Measurements from ENCODE around the gene CLHC1.

DNA sequence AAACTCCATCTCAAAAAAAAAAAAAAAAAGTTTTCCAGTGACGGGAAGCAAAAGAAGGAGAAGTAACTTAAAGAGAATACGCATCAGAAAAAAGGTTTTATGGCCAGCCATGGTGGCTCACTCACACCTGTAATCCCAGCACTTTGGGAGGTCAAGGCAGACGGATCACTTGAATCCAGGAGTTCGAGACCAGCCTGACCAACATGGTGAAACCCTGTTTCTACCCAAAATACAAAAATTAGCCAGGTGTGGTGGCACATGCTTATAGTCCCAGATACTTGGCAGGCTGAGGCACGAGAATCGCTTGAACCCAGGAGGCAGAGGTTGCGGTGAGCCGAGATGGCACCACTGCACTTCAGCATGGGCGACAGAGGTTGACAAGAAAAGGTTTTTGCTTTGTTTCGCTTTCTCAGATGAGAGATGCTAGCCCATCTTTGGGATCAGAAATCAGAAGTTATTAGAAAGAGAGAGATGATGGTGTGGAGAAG, 21.9 kb downstream of the ACYP2 start:
- RRBS, result no CpG with 5 or more reads among the region's 10 CpGs

GRCh38 chr2:54042882-54043381, 72.0 kb downstream of the ACYP2 start:
- RRBS, result no CpG with 5 or more reads among the region's 2 CpGs

GRCh38 chr2:54092935-54093515, 122.1 kb downstream of the ACYP2 start:
- RRBS, result no CpG with 5 or more reads among the region's 6 CpGs

- RRBS, result no CpG with 5 or more reads among the region's 2 CpGs
Measured at GRCh38 chr2:54160274-54160882, 95.7 kb downstream of the TSPYL6 start.

DNA sequence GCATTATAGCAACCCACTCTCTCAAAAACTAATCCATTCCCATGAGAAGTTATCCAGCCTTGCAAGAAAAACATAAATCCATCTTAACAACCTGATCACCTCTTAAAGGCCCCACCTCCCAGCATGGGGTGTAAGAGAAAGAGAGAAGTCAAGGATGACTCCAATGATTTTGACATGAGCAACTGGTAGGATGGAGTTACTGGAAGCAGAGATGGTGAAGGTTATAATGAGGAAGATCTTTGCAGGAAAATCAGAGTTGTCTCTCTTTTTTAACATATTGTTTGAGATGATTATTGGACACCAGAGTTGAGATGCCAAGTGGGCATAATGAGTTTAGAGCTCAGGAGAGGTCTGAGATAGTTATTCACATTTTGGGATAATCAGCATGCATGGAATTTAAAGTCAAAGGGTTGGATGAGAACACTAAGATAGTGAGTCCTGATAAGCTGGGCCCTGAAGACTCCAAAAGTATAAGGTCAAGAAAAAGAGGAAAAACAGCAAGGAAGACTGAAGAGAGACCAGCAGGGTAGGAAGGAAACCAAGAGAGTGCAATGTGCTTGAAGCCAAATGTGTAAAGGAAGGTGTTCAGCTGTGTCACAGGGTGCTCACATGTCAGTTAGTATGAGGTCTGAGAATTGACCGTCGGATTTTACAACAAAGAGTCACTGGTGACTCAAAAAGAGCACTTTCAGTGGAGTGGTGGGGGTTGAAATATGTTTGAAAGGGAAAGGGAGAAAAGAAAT, 3.1 kb upstream of the TSPYL6 start:
- RRBS, result no CpG with 5 or more reads among the region's 2 CpGs

GRCh38 chr2:54359929-54360571, 29.4 kb downstream of the C2orf73 start:
- RRBS, result no CpG with 5 or more reads among the region's 8 CpGs

GRCh38 chr2:54428534-54428892, 27.6 kb upstream of the SPTBN1 start:
- RRBS, result no CpG with 5 or more reads among the region's 2 CpGs

DNA sequence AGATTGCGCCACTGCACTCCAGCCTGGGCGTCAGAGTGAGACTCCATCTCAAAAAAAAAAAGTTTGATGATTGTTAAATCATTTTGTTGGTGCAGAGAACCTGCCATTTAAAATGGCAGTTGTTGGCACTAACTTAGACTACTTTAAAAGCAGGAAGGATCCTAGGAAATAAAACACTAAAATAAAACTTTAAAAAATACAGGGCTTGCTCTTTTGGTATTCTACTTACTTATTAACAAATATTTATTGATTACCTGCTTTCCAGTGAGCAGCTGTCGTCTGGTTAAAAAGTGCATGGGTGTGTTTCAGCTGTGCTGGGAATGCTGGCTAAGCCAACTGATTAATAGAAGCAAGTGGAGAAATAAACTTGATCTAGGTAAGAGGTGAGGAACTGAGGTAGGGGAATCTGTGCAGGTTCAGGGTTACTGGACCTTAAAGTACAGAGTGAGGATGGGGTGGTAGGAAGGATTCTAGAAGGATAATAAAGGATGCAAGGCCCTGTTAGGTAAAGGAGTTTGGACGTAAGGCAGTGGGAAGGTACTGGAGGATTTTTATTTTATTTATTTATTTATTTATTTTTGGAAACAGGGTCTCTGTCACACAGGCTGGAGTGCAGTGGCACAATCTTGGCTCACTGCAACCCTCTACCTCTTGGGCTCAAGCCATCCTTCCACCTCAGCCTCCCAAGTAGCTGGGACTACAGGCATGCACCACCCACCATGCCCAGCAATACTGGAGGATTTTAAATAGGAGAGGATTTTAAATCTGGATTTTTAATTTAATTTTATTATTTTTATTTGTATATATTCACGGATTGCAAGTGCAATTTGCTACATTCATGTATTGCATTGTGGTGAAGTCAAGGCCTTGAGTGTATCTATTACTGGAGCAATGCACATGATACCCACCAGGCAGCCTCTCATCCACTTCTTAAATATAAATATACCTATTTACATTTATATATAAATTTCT, 110.9 kb downstream of the SPTBN1 start:
- RRBS, result no CpG with 5 or more reads among the region's 5 CpGs

DNA sequence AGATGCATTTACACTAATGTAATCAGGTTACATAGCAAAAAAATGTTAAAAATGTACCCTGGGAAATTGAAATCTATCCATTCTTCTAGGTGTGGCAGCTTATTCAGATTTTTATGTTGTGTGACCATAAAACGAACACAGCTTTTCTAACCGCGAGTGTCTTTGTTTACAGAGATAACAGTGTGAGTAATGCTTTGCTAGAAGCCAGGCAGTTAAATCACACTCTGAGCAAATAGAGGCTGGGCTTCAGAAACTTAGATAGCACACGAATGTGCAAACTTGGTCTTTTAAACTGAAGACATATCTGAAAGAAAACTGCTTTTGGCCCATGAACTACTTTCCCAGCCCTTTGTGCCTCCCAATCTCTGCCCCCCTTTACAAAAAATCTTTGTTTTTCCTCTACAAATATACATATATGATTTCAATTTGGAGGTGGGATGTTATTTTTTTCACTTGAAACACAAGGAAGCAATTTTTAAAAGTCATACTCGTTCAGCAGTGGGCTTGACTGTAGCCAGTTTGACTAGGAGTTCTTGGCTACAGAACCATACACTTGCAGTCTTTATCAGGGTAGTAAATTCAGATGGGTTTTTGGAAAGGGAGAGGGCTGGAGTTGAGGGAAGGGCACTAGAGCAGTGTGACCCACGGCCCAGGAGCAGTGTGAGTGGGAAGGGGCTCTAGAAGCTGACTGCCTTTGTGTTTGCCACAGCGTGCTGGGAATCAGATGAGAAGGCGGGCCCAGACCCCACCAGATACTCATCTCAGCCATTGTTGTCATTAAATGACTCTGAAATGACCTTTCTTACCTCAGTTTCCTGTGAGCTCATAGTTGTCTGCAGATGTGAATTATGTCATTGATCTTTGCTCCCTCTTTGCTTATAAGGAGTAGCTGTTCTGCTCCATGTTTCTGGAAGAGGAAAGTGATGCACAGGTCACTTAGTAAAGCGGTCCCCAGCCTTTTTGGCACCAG, 116.4 kb downstream of the SPTBN1 start:
- RRBS, result no CpG with 5 or more reads among the region's 9 CpGs

- RRBS, result no CpG with 5 or more reads among the region's 9 CpGs
Measured at GRCh38 chr2:54585807-54586543, 129.8 kb downstream of the SPTBN1 start.

DNA sequence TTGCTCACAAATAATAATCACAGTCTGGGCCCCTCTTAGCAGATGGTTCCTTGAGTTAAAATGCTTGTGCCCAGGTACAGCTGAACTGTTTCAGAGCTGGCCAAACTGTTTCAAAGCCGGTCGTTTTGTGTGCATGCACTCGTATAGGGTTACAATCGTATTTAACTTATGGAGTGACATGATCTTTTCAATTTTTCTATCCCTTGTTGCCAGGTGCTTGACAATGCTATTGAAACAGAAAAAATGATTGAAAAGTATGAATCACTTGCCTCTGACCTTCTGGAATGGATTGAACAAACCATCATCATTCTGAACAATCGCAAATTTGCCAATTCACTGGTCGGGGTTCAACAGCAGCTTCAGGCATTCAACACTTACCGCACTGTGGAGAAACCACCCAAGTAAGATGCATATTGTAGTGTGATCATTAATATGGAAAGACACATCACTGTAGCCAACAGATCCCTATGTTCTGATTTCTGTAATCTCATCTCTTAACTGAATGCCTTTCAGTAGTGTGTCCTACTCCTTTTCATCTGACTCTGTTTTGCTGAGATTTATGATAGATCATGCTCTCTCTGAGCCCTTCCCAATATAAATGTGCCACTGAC, 101.3 kb upstream of the EML6 start:
- RRBS, result no CpG with 5 or more reads among the region's 7 CpGs

- RRBS, result no CpG with 5 or more reads among the region's 5 CpGs
Measured at GRCh38 chr2:54654893-54655311, 68.6 kb upstream of the EML6 start.

DNA sequence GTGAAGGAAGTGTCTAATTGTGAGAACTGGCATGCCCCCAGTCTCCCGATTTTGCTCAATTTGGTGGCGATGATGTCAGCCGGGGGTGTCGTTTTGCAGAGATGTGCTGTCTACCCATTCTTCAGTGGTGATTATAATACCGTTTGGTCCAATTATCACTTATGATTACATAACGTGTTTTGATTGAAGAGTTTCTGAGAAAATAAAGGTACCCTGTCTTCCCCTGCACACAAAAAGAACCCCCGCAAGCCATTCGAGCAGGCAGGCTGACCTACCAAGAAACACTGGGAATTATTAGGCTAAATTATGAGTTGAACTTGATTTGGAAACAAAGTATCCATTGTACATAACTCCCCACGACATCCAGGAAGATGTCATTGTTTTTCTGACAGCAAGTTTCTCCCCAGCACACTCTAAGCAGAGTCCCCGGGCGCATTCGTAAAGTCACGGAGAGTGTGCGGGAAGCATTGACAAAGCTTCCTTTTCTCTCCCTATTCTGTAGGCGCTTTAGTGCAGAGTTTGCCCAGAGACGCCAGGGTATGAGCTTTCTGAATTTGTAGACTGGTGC, 102.9 kb downstream of the RTN4 start:
- RRBS, result no CpG with 5 or more reads among the region's 16 CpGs

- RRBS, result no CpG with 5 or more reads among the region's 3 CpGs
Measured at GRCh38 chr2:54971802-54972172, 78.5 kb downstream of the RTN4 start.

GRCh38 chr2:55018586-55019227, 31.5 kb downstream of the RTN4 start:
- RRBS, result no CpG with 5 or more reads among the region's 2 CpGs

- RRBS, result no CpG with 5 or more reads among the region's 25 CpGs
Measured at GRCh38 chr2:55231696-55232484, at the start of gene CLHC1. TSS of gene CLHC1 (minus strand) at chr2:55232293.

GRCh38 chr2:55355483-55355909, 64.2 kb downstream of the CCDC88A start:
- RRBS, result no CpG with 5 or more reads among the region's 4 CpGs

- RRBS, result no CpG with 5 or more reads among the region's 2 CpGs
Measured at GRCh38 chr2:55416867-55417120, 2.9 kb downstream of the CCDC88A start.

DNA sequence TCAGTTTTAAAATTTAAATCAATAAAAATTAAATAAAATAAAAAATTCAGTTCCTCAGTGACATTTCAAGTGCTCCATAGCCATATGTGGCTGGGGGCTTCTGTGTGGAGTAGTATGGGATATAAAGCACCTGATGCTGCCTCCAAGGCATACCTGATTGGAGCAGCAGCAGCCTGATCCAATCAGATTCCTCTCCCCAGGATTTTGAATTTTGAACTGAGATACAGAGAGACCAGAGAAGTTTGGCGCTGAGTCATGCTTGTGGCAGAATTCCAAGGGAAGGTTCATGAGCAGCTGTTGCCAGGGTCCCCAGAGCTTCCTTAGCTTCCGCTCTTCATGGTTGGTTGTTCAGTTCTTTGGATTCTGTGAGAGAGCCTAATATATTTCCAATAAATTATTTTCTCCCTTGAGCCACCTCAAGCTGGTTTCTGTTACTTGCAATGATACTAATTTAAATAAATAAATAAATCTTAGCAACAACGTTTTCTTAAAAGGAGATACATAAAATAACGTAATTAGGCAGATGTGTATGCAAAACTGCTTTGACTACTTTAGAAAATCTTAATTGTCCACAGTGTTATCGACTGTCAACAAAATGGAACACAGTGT, 28.9 kb upstream of the CFAP36 start:
- RRBS, result no CpG with 5 or more reads among the region's 5 CpGs

DNA sequence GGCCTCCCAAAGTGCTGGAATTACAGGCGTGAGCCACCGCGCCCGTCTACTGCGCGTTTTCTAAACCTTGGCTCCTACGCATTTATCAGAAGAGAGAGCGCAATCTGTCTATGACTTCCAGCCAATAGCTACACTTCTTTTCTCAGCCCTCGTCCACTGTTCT, 278 bp upstream of the CFAP36 start:
- RRBS, result no CpG with 5 or more reads among the region's 9 CpGs